Right lobe of liver (tissue), 4 donors: ENCODE results near the gene TXNDC9.

- PRO-cap, 4 experiments, result no peak in any of the 4 experiments
- RAMPAGE, long total RNA, 2 experiments, result no peak in any of the 2 experiments
Measured at GRCh38 chr2:98935155-98935477, 909 bp downstream of the CRACDL start.

DNA sequence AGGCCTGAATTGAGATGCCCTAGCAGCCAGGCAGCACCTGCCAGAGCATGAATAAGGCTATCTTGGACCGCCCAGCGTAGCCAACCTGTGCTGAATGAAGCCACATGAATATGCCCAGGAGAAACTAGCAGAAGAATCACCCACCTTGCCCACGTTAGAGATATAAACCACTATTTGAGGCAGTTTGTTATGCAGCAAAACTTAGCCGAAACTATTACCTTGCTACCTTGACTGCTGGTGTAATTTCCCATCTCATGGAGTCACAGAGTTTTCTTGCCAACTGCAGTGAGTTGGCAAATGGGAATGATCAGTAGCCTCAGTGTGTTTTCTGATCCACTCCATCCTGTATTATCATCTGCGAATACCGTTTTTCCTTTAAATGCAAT, 676 bp downstream of the TSGA10 start:
- PRO-cap, 4 experiments, result peak in 1 of 4 experiments; most common plus-strand start position 285 of the sequence (in 1); most common minus-strand start position 213 of the sequence (in 1)
- RAMPAGE, long total RNA, 2 experiments, result no peak in any of the 2 experiments

GRCh38 chr2:99155767-99156372, 1.1 kb downstream of the LIPT1 start:
- PRO-cap, 4 experiments, result peak in 1 of 4 experiments; most common minus-strand start chr2:99155868 (in 1)
- RAMPAGE, long total RNA, 2 experiments, result no peak in any of the 2 experiments

DNA sequence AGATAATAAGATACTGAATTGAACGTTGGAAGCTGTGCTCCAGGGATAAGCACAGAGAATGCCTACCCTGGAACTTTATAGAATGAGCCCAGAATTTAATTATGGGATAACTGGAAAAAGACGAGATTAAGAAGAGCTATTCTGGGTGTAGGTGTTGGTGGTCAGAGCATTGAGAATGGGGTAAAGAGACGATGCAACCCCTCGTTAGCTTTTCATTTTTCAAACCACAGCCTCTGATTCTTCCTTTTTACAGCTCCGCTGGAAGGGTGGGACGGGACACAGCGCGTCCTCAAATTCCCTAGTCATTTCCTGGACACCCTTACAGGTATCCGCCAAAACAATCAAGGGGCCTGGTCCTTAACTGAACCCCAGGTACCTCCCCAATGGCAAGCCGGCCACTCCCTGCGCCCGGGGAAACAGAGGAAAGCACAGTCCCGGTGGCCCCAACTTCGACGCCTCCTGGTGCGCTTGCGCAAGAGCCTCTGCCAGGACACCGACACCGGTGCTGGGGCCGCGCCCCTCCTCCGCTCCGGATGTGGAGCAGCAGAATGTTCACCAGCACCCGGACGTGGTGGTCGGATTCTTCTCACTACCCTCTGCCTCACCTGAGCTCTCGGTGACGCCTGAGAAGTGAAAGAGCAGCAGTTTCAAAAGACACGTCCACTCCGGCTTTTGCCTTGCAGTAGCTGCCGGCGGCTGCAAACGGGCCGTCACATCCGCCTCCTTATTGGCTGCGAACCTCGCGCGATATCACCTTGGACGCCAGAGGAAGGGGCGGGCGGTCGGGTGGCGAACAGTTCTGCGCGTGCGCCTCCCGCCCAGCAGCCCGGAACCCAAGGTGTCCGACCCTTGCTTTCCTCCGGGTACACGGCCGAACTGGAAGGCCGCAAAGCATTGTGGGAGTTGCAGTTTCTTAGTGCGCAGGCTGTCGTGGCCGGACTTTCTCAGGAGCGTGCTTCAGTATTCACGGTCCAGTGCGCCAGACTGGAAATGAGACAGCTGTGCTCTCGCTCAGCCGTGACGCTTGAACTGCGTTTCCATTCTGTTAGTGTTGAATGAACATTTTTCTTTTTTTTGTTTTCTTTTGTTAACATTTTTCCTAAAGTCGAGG, at the start of gene TXNDC9:
Gene TXNDC9, minus strand, starts transcription at position 700 of the 1,111 bp plus-strand sequence.
- PRO-cap, 4 experiments, result peak in 4 of 4 experiments; most common plus-strand start position 960 of the sequence (in 4); most common minus-strand start position 729 of the sequence (in 2)
- RAMPAGE, long total RNA, 2 experiments, result start-site peak on the minus strand in 2 of 2 experiments, centred at positions 706 to 714 of the sequence, 1,359 to 1,758 reads per replicate

- PRO-cap, 4 experiments, result no peak in any of the 4 experiments
- RAMPAGE, long total RNA, 2 experiments, result no peak in any of the 2 experiments
Measured at GRCh38 chr2:99368355-99368821, 31.2 kb downstream of the EIF5B start.

DNA sequence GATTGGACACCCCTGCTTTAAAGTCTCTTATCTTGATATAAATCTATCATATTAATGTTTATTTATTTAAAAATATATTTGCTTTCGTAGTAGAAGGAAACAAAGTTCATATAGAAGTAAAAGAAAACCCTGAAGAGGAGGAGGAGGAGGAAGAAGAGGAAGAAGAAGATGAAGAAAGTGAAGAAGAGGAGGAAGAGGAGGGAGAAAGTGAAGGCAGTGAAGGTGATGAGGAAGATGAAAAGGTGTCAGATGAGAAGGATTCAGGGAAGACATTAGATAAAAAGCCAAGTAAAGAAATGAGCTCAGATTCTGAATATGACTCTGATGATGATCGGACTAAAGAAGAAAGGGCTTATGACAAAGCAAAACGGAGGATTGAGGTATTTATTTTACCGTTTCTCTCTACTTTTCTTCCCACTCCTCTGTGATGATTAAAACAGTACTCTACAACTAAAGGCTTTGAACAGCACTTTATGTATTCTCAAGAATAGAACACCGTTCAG, 39.1 kb downstream of the EIF5B start:
- PRO-cap, 4 experiments, result no peak in any of the 4 experiments
- RAMPAGE, long total RNA, 2 experiments, result no peak in any of the 2 experiments

DNA sequence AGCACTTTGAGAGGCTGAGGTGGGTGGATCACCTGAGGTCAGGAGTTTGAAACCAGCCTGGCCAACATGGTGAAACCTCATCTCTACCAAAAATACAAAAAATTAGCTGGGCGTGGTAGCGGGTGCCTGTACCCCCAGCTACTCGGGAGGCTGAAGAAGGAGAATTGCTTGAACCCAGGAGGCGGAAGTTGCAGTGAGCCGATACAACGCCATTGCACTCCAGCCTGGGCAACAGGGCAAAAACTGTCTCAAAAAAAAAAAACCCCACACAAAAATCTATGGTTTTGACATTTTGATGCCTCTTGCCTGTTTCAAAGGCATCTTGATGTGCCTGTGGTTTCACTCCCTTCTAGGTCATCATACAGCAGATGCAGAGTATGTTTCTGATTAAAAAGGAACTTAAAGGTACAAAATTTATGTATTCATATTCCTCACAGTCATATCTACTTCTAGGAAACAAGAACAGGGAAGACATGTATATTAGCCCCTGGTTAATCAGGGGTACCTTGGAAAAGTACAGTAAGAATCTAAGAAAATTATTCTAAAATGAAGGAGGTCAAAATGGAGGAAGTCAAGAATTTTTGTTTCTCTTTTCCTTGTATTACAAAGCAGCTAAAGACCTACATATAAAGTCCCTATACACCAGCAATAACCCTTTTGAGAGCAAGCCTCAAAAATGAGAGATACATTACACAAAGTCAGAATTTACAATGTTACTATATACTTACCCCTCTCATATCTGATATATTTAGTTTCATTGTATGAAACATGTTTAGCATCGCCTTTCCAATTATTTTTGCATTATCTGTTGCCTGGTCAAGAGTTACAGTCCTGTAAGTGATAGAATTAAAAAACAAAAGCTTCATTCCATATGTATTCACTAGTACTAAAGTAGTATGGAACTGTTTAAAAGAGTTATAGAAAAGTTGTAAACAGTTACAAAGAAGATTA, 70.4 kb downstream of the EIF5B start:
- PRO-cap, 4 experiments, result no peak in any of the 4 experiments
- RAMPAGE, long total RNA, 2 experiments, result no peak in any of the 2 experiments

DNA sequence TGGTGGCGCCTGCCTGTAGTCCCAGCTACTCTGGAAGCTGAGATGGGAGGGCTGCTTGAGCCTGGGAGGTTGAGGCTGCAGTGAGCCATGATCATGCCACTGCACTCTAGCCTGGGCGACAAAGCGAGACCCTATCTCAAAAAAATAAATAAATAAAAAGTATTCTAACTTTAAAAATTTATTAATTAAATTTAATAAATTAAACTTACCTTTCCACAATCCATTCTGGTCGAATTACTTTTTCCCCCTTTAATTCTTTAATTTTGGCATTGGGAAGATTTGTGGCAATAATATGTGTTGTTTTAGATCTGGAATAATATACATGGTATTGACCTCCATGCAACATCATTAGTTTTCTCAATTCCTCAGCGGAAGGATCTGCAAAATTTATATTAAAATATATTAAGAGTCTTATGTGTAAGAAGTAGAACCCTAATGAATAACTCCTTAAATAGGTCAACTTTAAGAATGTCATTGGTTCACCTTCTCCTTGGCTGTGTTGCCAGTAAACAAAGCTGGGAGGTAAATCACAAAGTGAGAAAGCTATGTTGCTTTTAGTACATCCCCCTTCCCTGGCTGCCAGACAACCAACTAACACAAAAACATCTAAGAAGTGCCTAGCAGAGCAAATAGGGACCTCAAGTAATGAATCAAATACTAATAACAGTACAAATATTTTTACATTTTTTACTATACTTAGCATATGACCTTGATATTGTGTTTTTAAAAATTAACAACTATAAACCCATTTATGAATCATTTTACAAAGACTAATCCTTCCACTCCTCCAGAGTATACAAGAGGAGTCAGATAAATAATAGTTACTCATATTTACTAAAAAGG, 40.5 kb downstream of the REV1 start:
- PRO-cap, 4 experiments, result no peak in any of the 4 experiments
- RAMPAGE, long total RNA, 2 experiments, result no peak in any of the 2 experiments

DNA sequence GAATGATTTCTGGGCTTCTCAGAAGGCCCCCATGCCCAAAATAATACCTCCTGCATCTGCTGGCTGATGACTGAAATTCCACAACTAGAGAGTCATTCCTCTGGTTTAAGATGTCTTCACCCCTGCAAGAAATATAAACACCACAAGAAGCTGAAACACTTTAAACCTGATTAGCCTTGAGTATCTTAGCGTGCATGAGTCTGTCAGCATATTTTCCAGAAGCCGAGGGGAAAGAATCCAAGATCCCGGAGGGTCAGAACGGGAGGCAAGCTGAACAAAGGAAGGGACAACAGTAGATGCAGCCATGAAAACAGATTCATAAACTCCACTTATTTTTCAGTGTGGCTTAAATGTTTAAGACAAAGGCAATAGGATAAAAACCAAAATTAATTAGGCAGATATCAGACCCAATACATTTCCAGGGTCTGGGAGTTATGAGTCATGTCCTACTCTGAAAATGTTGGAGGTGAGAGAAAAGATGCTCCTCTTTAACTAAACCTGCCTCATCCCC, 130.9 kb downstream of the AFF3 start:
- PRO-cap, 4 experiments, result no peak in any of the 4 experiments
- RAMPAGE, long total RNA, 2 experiments, result no peak in any of the 2 experiments

GRCh38 chr2:100409890-100410383, 7.5 kb downstream of the CHST10 start:
- PRO-cap, 4 experiments, result no peak in any of the 4 experiments
- RAMPAGE, long total RNA, 2 experiments, result no peak in any of the 2 experiments

GRCh38 chr2:100644152-100644672, 81.4 kb downstream of the PDCL3 start:
- PRO-cap, 4 experiments, result no peak in any of the 4 experiments
- RAMPAGE, long total RNA, 2 experiments, result no peak in any of the 2 experiments

DNA sequence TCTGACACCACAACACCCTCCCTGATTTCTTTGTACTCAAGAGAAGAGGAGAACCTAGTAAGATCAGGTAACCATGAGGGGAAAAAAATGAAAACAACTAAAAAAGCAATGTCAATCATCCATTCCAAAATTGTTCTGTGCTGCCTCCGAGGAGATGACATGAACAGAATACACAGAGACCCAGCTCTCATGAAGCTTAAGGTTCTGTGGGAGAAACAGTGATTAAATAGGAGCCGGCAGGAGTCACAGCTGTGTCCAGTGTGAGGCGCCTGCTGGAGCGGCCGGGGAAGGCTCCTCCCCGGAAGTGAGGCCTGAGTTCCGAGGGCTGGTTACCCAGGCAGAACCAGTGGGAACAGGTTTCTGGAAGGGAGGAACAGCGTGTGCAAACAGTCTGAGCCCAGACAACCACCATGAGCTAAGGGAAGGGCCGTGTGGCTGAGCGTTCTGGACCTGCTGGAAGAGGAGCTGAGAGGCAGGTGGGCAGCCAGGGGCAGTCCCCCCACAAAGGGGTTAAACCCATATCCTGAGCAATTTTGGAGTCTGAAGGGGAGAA, 26.0 kb upstream of the NPAS2 start:
- PRO-cap, 4 experiments, result no peak in any of the 4 experiments
- RAMPAGE, long total RNA, 2 experiments, result no peak in any of the 2 experiments

- PRO-cap, 4 experiments, result peak in 4 of 4 experiments; most common plus-strand start chr2:100814787 (in 1); most common minus-strand start chr2:100814616 (in 4)
- RAMPAGE, long total RNA, 2 experiments, result no peak in any of the 2 experiments
Measured at GRCh38 chr2:100814372-100815020, 5.4 kb upstream of the NPAS2 start.

GRCh38 chr2:100818922-100819814, 771 bp upstream of the NPAS2 start:
- PRO-cap, 4 experiments, result peak in 4 of 4 experiments; most common plus-strand start chr2:100819236 (in 4); most common minus-strand start chr2:100819121 (in 3)
- RAMPAGE, long total RNA, 2 experiments, result start-site peak on the minus strand in 1 of 2 experiments, at chr2:100819100-100819143 at its widest, 5 reads per replicate

DNA sequence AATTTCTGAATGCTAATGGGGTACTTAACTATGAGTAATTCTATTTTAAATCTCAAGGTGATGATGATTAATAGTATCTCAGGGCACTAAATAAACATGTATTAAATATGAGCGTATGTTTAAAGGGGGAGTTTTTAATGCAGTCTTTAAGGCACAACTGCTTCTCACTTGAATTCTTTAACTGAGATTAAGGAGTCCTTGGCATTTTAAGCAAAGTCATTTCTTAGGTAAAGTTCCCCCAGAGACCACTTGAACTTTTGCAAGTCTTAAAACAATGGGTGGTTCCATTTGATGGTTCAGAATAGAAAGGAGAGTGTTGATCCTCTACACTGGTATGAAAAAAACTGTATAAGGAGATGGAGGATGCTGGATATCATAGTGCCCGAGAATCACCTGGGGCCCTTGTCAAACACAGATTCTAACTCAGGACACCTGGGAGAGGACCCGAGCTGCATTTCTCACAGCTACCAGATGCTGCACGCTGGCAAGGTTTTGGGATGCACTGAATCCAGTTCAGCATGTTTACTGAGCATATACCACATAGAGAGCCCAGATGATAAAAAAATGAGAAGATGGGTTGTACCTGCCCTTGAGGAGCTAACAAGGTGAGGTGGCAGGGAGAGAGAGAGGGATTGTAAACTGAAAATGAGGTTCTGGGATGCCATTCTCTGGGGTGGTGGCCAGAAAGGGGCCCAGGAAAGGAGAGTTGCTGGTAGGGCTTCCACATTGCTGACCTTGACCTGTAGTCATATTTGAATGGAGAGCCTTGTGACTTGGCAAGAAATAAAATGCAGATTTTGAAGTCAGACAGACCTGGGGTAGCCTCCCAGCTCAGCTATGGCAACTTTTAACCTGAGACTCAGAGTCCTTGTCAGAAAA, 3.4 kb downstream of the NPAS2 start:
- PRO-cap, 4 experiments, result no peak in any of the 4 experiments
- RAMPAGE, long total RNA, 2 experiments, result no peak in any of the 2 experiments

- PRO-cap, 4 experiments, result peak in 1 of 4 experiments; most common plus-strand start chr2:100833107 (in 1); most common minus-strand start chr2:100832997 (in 1)
- RAMPAGE, long total RNA, 2 experiments, result no peak in any of the 2 experiments
Measured at GRCh38 chr2:100832764-100833284, 12.9 kb downstream of the NPAS2 start.

GRCh38 chr2:100837230-100838011, 17.5 kb downstream of the NPAS2 start:
- PRO-cap, 4 experiments, result no peak in any of the 4 experiments
- RAMPAGE, long total RNA, 2 experiments, result no peak in any of the 2 experiments

DNA sequence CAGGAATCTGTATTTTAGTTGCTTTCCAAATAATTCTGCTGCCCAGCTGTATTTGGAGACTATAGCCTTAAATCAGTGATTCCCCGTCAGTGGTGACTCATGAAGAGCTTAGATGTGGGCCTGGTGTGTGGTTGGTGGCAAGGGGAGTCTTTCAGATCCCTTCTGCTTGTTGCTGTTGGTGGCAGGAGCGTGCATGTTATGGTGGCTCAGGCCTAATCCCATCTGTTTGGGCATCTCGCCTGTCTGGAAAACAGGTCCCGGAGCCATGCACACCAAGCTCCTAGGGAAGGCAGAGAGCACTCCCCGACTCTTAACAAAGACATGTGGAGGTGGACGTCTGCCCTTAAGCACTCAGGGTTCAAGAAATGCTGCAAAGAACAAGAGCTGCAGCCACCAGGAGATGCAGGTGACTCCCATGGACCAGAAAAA, 56.6 kb downstream of the NPAS2 start:
- PRO-cap, 4 experiments, result no peak in any of the 4 experiments
- RAMPAGE, long total RNA, 2 experiments, result no peak in any of the 2 experiments

DNA sequence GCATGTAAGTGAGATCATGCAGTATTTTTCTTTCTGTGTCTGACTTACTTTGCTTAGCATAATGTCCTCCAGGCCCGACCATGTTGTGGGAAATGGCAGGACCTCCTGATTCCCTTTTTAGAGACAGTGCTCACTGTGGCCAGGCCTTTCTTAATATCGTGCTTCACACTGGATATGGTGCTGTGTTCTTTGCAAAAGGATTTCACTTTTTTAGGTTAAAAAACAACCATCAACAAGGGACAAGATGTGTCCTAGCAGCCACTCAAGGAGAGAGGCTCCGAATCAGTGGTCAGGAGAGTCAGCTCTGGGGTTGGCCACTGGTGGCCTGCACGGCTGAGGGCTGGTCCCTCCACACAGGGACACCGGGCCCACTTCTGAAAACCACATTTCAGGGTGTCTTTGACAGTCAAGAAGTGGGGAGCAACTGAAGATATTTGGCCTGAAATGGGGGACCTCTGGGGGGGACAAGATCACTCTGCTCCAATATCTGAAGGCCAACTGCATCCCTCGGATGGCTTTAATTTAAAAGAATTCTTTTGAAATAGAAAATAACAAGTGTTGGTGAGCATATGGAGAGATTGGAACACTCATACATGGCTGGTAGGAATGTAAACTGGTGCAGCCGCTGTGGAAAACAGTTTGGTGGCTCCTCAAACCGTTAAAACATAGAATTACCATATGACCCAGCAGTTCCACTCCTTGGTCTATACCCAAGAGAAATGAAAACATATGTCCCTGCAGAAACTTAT, 59.8 kb downstream of the NPAS2 start:
- PRO-cap, 4 experiments, result no peak in any of the 4 experiments
- RAMPAGE, long total RNA, 2 experiments, result no peak in any of the 2 experiments

GRCh38 chr2:100995332-100996311, 6.5 kb upstream of the RPL31 start:
- PRO-cap, 4 experiments, result no peak in any of the 4 experiments
- RAMPAGE, long total RNA, 2 experiments, result no peak in any of the 2 experiments